Measurements from ENCODE around the genes DENND2B, TMEM9B and TMEM41B.

DNA sequence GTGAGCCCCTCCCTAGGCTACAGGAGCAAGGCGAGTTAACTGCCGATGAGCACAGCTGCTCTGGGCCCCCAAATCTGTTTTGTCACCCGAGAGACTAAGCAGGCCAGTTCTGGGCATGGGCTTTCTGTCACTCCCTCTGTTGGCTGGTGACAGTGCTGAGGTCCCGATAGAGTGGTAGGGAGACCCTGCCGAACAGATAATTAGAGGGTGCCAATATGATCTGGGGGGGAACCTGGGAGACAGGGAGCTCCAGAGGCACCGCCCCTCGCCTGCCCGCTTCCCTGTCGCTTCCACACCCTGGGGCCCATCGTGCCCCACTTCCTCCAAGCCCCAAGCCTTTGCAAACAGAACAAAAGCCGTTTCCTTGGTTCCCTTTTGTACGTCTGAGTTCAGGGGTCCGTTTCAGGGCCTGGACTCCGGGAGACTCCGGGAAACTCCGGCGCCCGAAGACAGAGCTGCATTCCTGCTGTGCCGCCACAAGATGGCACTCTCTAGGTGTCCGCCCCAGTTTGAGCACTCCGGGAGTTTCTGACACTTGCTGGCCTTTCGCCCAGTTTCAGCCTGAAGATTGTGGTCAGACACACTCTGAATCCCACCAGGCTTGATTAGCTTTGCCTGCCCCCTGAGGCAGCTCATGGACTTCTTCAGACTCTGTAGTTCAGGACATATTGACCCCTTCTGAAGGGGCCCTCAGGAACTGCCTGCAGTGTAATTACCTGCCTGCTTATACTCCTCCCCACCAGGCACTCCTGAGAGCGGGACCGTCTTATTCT lies 45.9 kb downstream of the EIF3F start:
- RRBS: 2% methylated on average over 5 of the region's 24 CpGs

GRCh38 chr11:8066076-8066423 lies 15.0 kb upstream of the TUB start:
- RRBS: no CpG with 5 or more reads among the region's 6 CpGs

DNA sequence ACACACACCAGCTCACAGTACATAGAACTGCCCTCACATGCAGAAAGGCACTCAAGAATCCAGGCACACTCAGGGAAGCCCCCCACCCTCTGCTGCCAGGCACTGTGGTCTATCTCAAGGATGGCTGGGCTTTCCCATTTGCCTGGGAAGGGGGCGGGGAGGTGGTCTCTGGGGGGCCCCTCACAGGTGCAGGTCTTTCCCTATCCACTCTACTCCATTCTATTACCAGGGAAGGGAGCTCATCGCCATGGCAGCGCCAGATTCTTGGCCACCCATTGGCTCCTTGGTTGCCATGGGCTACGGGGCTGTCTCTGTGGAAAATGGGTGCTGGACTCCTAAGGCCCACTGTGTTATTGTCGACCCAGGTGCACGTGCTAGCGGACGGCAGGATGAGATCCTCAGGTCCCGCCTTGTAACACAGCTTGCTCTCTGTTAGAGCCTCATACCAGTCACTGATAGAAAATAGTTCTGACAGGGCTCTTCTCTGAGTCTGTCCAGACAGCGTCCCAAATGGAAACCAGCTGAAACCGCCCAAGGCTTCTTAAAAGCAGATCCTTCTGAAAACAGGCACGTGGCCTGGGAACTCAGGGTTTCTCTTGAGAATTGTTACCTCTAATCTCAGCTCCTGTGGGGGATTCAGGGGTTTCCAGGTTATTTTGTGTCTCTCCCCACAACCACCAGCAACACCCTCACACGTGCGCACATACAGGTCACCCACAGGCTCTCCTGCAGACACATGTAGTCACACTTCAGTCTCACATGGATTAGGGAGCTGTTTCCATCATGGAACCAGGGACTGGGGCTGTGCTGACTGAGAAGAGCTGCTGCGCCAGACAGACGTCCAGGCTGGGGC lies 1.4 kb downstream of the TUB start:
- RRBS: no CpG with 5 or more reads among the region's 16 CpGs

DNA sequence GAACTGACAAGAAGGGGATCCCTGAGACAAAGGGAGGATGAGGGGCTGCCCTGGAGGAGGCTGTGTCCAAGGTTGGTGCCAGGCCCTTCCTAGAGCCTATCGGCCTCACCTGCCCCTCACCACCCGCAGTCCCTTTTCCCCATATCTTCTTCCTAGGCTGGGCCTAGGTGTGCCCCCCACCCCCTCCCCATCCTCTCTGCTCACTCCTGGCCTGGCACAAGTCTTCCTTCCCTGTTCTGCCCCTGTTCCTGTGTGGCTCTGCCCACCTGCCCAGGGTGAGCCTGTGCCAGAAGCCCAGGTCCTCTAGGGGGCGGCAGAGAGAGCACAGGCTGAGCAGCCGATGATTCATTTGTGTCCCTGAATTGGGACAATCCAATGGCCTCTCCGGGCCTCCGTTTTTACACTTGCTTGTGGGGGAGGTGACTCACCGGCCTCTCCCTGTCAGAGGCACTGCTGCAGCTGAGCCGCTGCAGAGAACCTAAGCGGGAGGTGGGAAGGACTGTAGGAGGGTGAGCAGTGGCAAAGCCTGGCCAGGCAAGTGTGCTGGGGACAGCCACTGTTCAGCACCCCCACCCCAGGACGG lies 65.1 kb upstream of the LMO1 start:
- RRBS: 0% methylated on average over 2 of the region's 10 CpGs

DNA sequence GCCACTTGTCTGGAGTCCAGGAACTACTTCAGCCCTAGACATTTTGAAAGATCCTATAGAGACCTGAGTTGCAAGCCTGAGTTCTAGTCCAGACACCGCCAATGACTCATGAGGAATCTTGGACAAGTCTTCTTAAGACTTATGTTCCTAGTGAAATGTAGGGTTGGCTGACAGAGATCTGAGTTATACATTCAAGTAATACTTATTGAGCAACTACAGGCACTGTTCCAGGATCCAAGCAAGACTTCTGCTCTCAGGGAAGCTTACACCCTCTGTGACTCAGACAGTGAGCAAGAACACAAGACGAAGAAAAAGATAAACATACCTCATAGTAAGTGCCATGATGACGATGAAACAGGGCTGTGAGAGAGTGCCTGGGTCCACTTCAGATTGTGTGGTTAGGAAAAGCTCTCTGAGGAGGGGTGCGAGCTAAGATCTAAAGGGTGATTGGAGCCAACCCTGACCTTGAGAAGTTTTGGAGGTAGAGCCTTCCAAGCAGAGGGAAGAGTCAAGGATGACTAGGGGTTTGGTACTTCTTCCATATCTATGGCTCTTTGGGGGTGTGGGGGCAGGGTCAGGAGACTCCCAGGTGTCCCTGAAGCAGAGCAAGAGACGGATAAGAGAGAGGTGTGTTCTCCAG lies 10.3 kb upstream of the STK33 start:
- RRBS: no CpG with 5 or more reads among the region's 5 CpGs

GRCh38 chr11:8671126-8671613 lies 11.3 kb downstream of the TRIM66 start:
- RRBS: no CpG with 5 or more reads among the region's 5 CpGs

DNA sequence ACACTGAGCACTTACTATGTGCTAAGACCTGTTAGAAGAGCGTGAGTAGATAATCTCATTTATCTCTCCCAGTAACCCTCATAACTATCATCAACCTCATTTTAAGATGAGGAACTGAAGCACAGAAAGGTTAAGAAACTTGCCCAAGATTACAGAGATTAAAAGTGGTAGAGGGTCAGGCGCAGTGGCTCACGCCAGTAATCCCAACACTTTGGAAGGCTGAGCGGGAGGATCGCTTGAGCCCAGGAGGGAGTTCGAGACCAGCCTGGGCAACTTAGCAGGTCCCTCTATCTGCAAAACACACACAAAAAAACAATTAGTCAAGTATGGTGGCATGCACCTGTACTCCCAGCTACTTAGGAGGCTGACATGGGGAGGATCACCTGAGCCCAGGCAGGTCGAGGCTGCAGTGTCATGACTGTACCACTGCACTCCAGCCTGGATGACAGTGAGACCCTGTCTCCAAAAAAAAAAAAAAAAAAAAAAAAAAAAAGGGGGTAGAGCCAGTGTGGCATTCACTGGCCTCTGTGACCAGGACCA lies 15.2 kb downstream of the RPL27A start:
- RRBS: no CpG with 5 or more reads among the region's 7 CpGs

- RRBS: no CpG with 5 or more reads among the region's 3 CpGs
These were observed 37.7 kb downstream of the RPL27A start for GRCh38 chr11:8720228-8720773.

DNA sequence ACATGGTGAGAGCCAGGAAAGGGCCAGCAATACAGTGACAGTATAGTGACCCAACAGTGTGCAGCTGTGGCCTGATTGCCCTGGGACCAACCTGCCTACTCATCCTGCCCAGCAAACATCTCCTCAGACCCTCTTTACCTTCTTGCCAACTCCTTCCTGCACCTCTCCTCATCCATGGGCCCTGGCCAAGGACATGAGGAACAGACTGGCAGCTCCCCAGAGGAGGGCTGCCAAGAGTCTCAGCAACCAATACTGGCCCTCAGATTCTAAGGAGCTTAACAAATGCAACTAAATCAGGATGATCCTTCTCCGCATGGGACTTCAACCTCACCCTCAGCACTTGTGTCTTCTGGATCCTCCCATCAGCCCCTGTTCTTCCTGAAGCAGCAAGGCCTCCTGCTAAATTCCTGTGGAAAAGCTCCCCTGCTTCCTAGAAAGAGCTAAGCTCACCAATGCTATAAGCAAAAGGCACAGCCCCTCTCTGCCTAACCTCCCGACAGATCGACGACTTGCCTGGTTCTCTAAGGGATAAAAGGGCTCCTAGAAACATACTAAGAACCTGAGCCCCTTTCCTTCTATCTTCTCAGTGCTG lies 50.7 kb downstream of the DENND2B start:
- RRBS: no CpG with 5 or more reads among the region's 4 CpGs

GRCh38 chr11:8787305-8787740 lies 23.2 kb downstream of the DENND2B start:
- RRBS: no CpG with 5 or more reads among the region's 7 CpGs

DNA sequence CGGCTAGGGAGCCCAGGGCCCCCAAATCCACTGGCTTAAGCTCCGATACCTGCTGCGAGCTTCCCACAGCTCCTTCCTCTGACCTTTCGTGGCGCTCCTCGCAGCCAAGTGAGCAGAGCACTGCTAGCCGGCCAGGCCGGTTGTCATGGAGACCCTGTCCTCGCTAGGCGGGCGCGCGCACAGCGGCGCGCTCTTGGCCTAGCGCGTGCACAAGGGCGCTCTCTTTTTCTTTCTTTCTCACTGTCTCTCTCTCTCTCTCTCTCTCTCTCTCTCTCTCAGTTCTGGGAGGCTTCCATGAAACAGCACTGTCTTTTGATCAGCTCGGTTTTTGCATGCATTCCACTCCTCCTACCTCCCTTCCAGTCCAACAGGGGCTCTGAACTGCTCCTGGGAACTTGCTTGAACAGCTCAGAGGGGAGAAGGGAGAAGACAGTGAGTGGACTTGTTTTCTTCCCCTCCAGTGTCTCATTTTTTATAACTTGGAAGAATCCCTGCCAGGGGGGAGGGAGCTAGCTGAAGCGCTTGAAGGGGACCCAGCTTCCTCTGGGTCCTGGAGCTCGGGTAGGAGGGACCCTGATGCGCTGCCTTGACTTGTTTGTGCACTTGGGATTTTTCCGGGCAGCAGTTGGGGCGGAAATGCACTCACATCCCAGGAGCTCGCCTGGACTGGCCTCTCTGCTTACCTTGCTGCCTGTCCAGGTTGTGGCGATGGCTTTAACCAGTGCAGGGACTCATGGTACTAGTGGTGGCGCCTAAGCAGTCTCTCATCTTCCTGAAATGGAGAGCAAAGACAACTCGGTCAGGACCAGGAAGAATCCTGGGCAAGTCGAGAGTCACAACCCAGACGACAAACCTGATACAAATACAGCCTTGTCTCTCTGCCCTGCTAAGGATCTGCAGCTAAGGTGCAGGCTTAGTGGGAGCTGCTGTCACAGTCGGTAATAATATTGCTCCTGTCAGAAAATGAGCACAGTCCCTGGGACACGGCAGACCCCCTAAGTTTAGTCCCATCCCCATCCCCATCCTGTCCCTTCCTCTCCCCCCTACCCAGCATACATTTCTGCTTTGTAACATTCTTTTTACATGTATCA lies at the start of gene DENND2B:
Gene DENND2B, minus strand, starts transcription at position 111 of the 1,091 bp plus-strand sequence.
- RRBS: 87% methylated on average over 1 of the region's 33 CpGs

DNA sequence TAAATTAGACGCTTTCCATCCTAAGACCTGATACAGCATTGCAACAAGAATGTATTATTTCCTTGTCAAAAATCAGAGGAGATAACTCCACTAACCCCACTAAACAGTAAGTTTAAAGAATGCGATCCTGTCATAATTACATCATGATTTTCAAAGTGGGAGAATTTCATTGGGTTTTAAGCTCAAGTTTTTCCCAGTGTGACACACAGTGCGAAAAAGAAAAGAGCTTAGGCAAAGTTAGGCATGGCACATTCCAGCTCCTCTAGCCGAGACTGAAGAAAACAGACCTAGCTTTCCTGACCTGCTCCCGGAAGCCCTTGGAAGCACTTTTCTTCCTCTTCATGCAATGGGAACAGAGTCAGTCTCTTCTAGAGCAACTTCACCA lies 23.9 kb upstream of the DENND2B start:
- RRBS: no CpG with 5 or more reads among the region's 5 CpGs

DNA sequence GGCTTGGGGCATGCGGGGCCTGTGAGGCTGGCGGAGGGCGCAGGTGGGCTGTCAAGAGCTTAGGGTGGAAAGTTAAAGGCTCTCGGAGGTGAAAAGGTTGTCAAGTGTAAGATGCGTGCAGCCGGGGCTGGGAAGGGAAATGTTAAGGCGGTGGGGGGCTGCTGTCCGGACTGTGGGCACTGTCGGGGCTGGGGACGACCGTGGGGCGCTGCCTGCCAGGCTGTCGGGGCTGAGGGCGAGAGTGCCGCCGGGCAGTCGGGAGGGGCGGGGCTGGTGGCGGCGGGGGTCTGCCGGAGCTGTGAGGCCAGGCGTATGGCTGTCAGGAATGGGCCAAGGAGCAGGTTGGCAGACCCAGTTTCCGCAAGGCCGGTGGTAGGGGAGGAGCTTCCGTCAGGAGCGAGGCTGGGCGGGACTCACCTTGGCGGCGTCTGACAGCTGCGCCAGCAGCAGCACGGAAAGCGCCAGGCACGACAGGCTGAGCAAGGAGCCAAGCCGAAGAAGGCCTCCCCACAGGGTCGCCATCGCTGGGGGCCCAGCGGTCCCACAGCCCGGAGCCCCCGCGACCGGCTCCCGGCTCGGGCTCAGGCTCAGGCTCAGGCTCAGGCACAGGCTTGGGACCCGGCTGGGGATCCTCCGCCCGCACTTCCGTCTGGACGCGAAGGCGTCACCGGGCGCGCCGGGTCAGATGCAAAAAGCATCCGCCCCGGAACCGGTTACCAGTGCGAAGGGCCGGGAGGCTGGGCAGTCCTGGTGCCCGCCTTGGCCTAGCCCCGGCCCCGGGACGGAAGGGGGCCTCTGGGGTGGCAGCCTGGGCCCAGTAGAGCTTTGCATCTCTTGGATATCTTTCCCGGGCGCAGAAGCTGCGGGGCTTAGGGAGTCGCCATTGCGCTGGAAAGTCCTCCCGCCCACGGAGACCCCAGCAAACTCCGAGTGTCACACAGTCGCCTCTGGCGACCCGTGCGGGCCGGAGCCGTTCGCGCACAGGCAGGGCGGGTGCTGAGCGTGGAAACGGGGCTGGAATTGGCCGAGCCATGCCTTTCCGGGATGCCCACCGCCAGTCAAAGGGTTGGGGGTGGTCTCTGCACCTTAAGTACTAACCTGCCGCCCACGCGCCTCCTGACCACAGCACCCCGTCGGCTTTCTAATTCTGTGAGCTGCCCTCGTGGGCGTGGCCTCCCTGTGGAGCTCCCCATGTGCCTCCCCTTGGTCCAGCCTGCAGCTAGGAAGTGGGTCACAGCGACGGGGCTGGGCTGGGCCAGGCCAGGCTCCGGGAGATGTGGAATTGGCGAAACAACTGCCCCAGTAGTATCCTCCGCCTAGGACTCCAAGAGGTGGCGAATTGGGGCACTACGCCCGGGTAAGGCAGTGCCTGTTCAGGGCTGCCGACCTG lies at the start of gene TMEM9B:
Gene TMEM9B, minus strand, starts transcription at position 651 of the 1,390 bp plus-strand sequence.
- RRBS: 2% methylated on average over 45 of the region's 101 CpGs

DNA sequence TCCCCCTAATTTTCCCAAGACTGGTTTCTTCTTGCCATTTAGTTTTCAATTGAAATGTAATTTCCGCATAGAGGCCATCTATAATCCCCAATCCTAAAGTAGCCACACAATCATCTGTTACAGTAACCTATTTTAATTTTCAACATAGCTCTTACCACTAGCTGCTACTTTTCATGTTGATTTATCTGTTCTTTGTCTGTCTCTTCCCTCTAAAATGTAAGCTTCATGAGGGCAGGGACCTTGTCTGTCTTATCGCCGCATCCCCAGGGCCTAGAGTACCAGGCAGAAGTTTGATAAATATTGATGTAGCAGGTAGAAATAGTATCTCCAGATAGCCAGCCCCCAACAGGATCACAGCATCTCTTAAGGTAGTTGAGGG lies 14.9 kb upstream of the NRIP3 start:
- RRBS: no CpG with 5 or more reads among the region's 3 CpGs

DNA sequence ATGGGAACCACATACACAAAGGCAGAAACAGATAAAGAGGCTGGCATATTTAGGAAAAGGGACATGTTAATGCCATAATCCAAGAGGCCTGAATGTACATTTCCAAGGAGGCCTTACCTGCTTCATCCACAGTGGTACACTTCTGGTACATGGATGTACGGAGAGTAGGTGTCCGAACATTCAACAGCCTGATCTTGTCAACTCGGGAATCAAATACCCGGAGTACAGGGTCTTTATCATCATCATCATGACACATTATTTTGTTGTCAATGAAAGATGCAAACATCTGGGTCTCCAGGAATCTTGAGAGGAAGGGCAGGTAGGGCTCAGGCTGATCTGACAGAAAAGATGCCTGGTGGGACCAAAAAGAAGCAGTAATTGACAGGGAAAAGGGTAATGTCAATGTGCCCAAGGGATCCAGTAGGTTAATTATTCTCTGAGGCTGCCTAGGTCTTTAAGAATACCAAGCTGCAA lies 86.7 kb upstream of the SCUBE2 start:
- RRBS: no CpG with 5 or more reads among the region's 4 CpGs

DNA sequence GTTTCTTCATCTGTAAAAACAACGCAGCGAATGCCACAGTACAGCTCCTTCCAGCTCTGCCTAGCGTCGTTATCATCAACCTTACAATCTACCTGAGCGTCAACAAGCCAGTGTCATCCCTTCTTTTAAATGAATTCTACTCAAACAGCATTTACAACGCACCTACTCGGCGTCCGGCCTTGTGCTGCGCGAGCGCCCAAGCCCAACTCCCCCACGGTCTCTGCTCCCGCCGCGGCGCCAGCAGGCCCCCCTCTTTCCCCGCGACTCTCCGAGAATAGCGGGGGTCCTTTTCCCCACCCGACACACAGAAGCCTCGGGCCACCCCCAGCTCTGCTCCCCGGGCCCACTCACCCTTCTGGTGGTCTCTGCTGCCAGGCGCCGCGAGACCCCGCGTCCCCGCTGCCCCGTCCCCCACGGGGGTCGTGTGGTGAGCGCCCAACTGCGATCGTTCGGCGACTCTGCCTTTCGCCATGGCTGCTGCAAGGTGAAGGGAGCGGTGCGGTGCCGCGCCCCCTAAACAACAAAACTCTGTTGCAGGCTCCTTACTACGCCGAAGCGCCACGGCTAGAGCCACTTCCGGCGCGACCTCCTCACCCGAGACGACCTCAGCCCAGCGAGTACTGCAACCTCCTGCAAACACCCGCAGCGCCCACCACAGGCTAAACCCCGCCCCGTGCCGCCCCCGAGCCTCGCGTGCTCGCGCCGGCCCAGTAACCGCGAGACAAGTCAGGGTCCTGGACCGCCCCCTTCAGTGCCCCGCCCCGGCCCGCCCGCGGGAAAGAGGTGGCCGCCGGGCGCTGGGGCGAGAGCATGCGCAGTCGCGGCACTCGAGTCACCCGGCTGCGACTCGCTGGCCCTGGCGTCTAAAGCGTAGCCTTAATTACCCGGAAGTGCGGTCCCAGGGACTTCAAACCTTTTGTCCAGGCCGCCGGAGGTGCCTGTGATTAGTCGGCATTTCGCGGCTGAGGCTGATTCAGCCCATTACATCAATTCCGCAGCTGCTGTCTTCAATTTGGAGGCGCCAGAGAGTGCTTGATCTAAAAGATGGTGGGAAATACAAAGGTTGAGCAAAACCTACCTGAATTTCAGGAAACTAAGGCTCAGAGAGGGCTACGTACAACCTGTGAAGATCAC lies at the start of gene TMEM41B:
Gene TMEM41B, minus strand, starts transcription at position 624 of the 1,134 bp plus-strand sequence.
- RRBS: 2% methylated on average over 20 of the region's 95 CpGs

DNA sequence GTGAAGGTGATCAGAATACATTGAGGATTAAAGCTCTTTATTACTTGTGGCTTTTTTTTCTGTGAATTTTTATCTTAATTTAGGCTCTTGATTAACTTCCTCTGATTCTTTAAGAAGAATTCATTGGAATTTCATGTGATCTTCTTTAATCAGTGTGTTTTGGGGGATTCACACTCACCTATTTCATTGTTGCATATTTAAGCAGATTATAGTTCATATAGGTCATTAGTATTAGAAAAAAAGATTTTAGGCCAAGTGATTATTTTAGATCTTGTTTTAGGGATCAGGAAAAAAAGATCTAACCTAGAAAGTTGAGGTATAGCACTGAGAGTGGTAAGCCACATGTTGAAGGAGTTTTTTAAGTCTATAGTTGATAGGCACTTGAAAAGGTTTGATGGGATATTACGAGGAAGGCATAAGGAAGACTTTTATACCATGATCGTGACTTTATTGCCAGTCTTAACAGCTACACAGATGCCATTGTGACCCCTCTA lies 26.0 kb downstream of the IPO7 start:
- RRBS: no CpG with 5 or more reads among the region's 2 CpGs

GRCh38 chr11:9461690-9462493 lies 1.1 kb downstream of the ZNF143 start:
- RRBS: no CpG with 5 or more reads among the region's 14 CpGs

DNA sequence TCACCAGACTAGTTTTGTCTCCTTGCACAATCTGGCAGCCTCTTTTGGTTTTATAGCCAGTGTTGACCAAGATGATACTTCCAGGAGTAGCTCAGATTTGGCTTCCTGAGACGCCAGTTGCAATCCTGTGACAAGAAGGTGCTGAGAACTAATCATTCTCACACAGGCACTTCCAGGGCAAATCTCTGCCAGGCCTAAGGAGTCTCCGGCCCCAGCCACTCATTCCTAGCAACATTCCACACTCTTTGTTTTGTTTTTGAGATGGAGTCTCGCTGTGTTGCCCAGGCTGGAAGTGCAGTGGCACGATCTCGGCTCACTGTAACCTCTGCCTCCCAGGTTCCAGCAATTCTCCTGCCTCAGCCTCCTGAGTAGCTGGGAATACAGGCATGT lies 38.0 kb upstream of the WEE1 start:
- RRBS: no CpG with 5 or more reads among the region's 5 CpGs

All from HCT116 (cell line).